Kidney epithelial cell (primary cell): ENCODE measurements around the genes SAMD13, GNG5 and LPAR3.

DNA sequence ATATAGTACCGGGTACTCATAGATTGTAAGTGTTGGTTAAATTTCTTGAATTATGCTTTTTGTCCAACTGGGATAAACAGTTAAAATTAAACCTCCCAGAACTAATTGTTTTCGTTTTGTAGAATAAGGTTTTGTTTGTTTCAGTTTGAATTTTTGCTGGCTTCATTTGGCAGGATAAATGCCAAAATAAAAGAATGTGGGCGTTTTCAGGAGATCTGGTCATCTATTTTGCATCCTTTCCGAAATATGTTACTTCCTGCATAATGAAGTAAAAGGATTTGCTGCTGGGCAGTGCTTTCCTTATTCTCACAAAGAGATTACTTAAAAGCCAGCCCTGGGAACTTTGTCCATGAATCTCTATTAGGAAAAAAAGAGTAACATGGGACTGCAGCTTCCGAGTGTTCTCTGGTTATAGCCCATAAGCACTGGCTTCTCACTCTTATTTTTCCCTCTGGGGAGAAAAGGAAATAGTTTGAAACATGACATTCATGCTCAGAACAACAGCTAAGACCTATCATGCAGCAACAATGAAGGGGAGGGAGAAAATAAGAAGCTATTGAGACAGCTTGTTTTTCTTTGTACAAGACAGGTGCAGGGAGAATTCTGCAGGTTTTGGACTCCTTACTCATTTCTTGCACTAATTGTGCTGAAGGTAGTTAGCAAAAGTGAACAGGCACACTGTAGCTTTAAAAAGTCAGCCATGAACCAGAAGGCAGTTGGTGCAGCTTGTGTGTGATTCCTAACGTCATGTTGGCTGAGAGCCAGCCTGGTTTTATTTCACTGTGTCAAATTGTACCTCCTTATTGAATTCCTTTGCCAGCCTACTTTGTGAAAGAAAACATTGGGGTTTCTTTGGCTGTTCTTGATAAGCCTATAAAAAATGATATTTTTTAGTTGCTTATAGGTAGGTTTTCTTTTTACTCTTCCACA is at the start of gene SAMD13:
SAMD13 (plus strand) TSS at position 811 of the 930 bp plus-strand sequence.
- RAMPAGE, long total RNA, result no peak
- RRBS, result no CpG with 5 or more reads among the region's 6 CpGs

- RAMPAGE, long total RNA, result no peak
- RRBS, result no CpG with 5 or more reads among the region's 1 CpG
Observed at GRCh38 chr1:84406527-84407000, 8.3 kb downstream of the DNASE2B start.

GRCh38 chr1:84433631-84434176 is 35.4 kb downstream of the DNASE2B start:
- RAMPAGE, long total RNA, result no peak
- RRBS, result no CpG with 5 or more reads among the region's 5 CpGs

DNA sequence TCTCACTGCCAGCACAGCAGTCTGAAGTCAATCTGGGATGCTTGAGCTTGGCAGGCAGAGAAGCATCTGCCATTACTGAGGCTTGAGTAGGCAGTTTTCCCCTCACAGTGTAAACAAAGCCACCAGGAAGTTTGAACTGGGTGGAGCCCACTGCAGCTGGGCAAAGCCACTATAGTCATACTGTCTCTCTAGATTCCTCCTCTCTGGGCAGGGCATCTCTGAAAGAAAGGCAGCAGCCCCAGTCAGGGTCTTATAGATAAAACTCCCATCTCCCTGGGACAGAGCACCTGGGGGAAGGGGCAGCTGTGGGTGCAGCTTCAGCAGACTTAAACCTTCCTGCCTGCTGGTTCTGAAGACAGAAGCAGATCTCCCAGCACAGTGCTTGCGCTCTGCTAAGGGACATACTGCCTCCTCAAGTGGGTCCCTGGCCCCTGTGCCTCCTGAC is 35.7 kb upstream of the RPF1 start:
- RAMPAGE, long total RNA, result no peak
- RRBS, result no CpG with 5 or more reads among the region's 1 CpG

DNA sequence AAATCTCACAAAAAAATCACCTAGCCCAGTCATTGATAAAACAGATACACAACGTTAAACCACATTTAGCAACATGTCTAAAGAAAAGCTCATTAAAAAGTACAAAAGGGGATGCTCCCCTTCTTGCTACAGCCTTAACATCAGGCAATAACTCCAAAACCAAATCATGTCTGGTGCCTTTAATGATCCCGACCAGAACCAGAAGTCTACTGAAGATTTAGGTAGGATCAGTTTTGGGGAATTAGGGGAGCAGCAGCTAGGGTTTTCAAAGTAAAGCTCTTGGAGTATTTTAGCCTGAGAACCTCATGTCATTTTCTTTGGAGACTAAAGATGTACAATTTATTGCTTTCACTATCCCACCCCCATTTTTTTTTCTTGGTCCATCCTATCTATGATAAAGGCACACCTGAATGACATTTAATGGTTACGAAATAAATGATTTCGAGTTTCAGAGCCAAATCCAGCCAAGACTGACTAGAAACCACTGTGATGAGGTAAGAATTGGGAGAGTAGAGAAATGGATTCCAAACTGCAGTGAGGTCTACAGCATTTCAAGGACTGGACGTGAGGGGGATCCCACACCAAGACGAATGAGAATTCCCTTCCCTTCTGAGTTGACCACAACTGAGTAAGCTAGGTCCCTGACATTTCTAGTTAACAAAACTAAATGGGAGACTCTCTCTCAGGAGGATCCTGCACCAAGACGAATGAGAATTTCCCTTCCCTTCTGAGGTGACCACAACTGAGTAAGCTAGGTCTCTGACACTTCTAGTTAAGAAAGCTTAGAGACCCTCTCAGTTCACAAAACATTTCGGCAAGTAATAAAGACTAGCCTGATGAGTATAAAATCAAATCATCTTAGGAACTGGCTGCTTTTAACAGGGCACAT is 1.8 kb upstream of the SPATA1 start:
- RAMPAGE, long total RNA, result no peak
- RRBS, result no CpG with 5 or more reads among the region's 8 CpGs

GRCh38 chr1:84506249-84507186 is at the start of gene GNG5:
TSS of gene GNG5 (minus strand) at chr1:84506581.
- RAMPAGE, long total RNA, result no peak
- RRBS, result no CpG with 5 or more reads among the region's 49 CpGs

DNA sequence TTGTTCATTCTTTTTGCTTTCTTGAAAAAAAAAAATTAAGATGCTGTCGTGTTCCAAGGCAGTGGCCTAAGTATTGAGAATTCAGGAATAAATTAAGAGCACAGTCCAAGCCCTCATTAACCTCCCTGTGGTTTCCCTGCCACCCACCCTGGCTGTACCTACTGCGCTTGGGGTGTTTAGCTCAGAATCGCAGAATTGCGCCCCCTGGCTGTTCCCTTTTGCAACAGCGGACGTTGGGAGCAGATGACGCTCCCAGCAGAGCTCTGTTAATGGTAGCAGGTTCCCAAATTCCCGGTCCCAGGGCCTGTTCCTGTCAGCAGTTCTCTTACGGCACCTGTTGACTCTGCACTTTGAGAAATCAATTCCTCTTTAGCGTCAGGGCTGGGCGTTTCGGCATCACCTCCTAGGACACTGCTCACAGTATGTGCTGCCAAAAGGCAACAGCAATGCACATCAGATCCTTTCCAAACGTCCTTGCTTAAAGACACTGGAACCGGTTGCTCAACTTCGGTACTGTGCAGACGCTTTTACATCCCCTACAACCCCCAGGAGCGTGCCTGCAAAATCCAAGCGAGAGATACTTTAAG is 34.2 kb upstream of the SSX2IP start:
- RAMPAGE, long total RNA, result no peak
- RRBS, result no CpG with 5 or more reads among the region's 18 CpGs

- RAMPAGE, long total RNA, result no peak
- RRBS, result 2% methylated on average over 30 of the region's 97 CpGs
Observed at GRCh38 chr1:84892340-84893466, at the start of gene LPAR3. TSS of gene LPAR3 (minus strand) at chr1:84893206.

DNA sequence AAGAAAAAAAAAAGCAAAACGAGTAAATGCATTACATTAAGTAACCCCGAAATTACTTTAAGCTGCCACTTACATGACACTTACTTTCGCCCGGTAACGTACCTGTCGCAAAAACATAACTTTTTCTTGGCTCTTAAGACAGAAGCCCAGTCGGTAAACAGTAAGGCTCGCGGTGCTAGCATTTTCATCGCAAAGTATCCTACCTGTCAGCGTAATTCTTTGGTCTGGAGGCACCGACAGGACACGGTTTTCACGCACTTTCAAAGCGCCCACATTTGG is 828 bp downstream of the SYDE2 start:
- RAMPAGE, long total RNA, result no peak
- RRBS, result no CpG with 5 or more reads among the region's 15 CpGs

GRCh38 chr1:85201540-85202303 is 906 bp upstream of the SYDE2 start:
- RAMPAGE, long total RNA, result no peak
- RRBS, result 1% methylated on average over 17 of the region's 64 CpGs

GRCh38 chr1:85273550-85274260 is 2.7 kb downstream of the BCL10 start:
- RAMPAGE, long total RNA, result no peak
- RRBS, result no CpG with 5 or more reads among the region's 4 CpGs

DNA sequence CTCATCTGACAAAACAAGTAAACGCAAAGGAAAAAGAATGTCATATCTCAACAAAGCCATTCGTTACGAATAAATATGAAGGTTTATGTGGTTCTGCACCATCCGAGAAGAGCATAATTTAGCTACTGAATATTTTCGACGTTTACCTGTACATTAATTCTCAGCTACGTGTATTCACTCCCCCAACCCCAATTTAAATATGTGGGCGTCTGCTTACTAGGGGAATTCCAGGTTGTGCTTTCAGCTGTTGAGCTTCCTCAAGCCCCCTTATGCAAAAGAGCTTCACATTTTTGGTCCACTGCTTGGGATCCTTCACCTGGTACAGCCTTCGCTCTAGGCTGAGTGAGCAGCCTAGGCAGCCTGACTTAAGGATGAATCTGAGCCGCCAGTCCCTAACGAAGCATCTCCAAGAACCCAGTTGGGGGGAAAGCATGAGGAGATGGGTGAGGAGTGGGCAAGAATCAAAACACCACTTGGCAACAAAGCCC is 805 bp downstream of the BCL10 start:
- RAMPAGE, long total RNA, result no peak
- RRBS, result no CpG with 5 or more reads among the region's 11 CpGs

- RAMPAGE, long total RNA, result no peak
- RRBS, result no CpG with 5 or more reads among the region's 8 CpGs
Observed at GRCh38 chr1:85289311-85289867, 13.0 kb upstream of the BCL10 start.

GRCh38 chr1:85417830-85418464 is 47.0 kb downstream of the DDAH1 start:
- RAMPAGE, long total RNA, result no peak
- RRBS, result no CpG with 5 or more reads among the region's 4 CpGs

- RAMPAGE, long total RNA, result no peak
- RRBS, result no CpG with 5 or more reads among the region's 1 CpG
Observed at GRCh38 chr1:85427243-85427651, 37.7 kb downstream of the DDAH1 start.

- RAMPAGE, long total RNA, result no peak
- RRBS, result no CpG with 5 or more reads among the region's 7 CpGs
Observed at GRCh38 chr1:85576272-85576486, 4.4 kb upstream of the CCN1 start.

DNA sequence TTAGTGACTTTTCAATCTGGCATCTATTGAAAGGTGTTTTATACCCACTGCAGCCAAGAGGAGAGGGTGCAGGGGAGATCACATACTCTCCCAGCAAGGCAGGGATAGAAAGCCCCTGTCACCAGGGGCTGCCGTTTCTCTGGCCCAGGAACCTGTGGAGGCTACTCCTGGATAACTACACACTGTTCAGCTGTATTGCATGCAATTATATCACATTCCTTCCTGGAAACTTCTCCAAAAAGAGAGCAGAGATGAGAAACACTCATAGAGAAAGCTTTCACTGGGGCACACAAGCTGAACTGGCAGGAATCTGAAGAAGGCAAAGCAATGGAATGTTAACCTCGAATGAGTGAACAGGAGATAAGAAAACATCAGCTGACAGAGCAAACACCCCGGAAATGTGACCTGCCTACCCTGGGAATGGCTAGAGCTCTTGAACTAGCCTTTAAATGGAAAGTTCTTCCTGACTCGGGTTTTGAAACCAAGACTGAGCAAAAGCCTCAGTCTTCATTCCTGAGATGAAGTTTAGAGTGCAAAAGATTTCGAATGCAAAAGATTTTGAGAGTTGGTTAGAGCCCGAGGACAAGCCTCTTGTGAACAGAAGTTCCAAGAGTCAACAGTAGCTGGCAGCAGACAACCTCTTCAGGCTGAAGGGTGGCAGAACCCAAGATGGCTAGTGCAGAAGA is 32.2 kb downstream of the CCN1 start:
- RAMPAGE, long total RNA, result no peak
- RRBS, result no CpG with 5 or more reads among the region's 6 CpGs

DNA sequence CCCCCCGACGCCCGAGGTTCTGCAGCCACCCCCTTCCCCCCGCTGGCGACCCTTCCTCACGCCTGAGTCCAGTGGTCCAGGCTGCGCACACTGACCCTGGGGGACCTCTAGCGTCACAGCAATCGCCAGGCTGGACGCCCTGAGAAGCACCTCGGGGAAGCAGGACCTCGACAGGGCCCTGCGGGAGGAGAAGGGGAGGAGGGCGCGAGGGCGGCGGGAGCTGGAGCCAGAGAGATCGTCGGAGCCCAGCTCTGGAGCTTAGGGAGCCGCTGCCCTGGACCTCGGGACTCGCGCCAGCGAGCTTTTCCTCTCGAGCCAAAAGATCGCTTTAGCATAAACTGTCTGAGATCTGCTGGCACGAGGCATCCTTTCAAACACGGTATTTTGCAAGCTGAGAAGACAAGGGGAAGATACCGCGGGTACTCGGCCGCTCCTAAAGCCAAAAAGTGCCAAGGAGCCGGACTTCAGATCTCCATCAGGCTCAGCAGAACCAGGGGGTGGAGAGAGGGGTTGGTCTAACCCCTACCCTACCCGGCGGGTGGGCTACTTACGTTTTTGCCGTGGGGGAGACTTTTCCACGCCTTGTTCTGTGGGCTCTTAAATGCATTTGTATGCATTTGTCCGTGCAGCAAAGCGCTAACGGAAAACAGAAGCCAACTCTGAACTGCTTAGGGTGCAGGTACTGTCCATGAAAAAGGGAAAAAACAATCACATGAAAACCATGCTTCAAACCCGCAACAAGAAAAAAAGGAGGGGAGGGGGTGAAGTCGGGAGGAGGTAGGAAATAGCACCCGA is 585 bp downstream of the COL24A1 start:
- RAMPAGE, long total RNA, result no peak
- RRBS, result 3% methylated on average over 2 of the region's 44 CpGs

- RAMPAGE, long total RNA, result no peak
- RRBS, result no CpG with 5 or more reads among the region's 2 CpGs
Observed at GRCh38 chr1:86548763-86549501, 2.1 kb downstream of the CLCA4 start.

DNA sequence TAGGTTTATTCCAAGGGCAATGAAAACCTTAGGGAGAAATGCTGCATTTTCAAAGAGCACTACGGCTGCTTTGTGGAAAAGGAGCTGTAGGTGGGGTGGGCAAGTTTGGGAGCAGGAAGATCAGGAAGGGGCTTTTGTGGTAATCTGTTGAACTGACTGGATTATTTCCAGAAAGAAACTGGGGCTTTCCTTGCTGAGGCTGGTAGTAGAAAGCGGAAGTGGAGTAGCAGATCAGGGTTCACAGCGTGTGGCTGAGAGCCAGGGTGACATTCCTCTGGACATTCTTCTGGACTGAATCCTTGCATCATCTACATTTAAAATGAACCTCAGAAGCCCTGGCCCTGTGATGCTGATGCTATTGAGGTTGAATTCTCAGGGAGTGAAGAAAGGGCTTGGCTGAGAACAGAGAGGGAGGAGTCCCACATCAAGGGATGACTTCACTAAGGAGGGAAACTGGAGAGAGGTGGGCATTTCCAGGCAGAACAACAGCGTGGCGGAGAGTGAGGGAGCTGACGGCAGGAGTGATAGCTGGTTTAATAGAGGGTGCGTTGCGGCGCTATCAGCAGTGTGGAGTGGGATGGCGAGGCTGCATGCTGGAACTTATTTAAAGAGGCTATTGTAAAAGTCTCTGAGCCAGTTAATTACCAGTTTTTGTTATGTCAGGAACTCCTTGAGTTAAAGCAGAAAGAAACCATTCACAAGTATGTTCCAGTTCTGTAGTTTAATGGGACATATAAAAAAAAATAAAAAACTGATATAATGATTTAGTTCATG is 102.3 kb upstream of the LMO4 start:
- RAMPAGE, long total RNA, result no peak
- RRBS, result no CpG with 5 or more reads among the region's 10 CpGs